Endometrial microvascular endothelial cells (primary cell): ENCODE measurements around the genes OR4K2, CCNB1IP1, APEX1, OR6S1, TMEM253 and RAB2B.

DNA sequence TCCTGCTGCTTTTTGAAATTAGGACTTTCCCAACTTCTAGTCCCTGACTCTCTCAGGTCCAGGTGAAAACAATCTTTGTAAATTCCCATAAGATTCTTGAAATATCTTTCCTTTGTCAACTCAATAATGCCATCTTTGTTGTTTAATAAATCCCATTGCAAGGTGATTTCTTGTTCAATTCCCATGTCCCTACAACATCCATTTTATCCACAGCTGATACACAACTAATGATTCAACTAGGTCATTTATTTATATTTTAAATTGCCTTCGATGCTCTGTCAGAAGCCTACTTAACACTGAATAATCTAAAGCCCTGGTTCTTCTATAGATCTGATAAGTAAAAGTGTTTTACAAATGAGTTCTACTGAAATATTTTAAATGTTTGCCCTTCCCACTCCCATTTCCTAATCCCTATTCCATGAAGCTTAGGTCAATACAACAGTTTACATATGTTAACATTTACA lies at the start of gene OR4K2:
TSS of gene OR4K2 (plus strand) at position 186 of the 464 bp plus-strand sequence.
- RAMPAGE, long total RNA, result no peak

GRCh38 chr14:20332704-20333657 lies at the start of gene CCNB1IP1:
Gene CCNB1IP1 (minus strand): TSS chr14:20333279.
- RAMPAGE, long total RNA, result start-site peak on the minus strand at chr14:20333267-20333305, 21 and 8 reads in 2 replicates

DNA sequence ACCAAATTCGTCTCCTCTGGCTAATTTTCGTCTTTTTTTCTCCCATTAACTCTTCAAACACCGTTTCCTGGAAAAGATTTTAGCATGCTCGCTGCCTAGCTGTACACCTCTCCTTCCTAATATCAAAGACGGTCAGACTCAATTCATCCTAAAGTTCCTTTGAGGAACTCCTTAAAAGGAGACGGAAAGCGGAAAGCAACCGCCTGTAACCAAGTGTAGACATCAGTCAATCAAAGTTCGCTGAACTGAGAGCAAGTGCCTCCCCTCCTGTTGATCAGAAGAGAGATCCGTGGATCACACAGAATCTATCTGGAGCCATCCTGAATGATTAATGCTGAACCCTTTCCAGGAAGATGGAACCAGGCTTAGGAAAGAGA lies 411 bp upstream of the TEP1 start:
- RAMPAGE, long total RNA, result no peak

- RAMPAGE, long total RNA, result start-site peak on the plus strand at chr14:20455215-20455275, 741 and 1,452 reads in 2 replicates; start-site peak on the plus strand at chr14:20455506-20455541, 95 and 79 reads in 2 replicates
These were observed at the start of gene APEX1 for GRCh38 chr14:20455127-20455990. Gene APEX1 (plus strand): TSS chr14:20455226.

DNA sequence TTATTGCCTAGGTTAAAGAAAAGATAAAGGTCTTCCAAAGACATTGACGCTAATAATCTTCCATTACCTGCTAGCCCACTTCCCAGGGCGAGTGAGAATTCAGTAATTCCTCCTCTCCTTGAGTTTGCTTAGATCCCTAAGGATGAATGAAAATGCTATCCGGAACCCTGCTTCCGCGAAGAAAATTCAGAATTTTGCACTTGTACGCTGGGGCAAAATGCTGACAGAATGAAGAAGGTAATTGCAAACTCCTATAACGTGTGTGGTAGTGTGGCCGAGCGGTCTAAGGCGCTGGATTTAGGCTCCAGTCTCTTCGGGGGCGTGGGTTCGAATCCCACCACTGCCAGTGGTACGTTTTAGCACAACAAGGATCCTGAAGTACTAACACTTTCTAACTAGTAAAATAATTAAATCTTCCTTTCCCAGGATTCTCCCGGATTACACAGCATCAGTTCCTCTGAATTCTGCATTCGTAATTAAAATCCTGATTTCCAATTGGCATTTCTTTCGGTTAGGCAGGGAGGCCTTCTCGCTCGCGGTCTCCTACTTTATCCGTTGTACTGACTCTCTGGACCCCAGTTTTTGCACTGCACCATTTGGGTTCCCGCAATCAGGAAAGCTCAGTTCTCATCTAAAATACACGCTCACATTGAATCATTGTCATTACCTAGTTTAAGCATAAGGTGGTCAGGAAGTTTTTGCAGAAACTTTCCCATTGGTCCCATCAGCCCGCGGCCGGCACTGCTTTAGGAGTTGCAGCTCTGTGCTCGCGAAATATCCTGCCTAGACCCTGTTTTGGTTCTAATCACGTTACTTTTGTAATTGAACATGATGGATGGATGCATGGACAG lies 16.2 kb downstream of the OR6S1 start:
- RAMPAGE, long total RNA, result no peak

- RAMPAGE, long total RNA, result no peak
These were observed at the start of gene OR6S1 for GRCh38 chr14:20641636-20642104. Gene OR6S1 (minus strand): TSS chr14:20641691.

- RAMPAGE, long total RNA, result no peak
These were observed 1.7 kb downstream of the RNASE1 start for GRCh38 chr14:20800857-20801349.

GRCh38 chr14:20873548-20874143 lies 17.5 kb upstream of the RNASE3 start:
- RAMPAGE, long total RNA, result no peak

DNA sequence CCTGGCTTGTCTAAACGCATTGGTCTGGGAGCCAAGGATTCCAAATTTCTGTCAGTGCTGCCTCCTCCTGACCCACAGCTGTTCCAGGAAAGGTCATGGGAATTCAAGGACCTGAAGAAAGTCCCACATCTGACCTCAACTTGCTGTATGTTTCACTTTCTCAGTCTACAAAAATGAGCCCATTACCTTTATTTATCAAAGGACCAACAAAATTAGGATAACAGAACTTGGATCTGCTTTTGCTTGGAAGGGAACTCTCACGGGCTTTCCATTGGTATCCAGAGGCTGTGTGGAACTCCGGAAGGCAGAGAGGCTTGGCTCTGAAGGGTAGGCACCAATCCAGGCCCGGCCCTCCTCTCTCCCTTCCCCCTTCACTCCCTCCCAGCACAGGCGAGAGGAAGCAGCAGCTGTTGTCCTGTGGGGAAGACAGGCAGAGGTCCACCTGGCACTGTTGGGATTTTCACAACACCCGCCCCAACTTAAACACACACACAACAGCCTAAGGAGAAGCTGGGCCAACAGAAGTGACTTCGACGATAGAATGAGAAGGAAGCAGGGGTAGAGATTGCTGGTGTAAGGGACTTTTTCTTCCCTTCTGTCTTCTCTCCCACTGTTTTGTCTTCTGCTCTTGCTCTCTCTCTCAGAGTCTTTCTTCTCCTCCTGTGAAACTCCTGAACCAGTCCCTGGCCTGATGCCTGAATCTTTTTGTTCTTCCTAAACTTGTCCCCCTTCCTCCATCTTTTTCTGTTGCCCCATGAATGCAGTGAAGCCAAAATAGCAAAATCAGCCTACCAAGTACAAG lies 3.2 kb upstream of the RNASE7 start:
- RAMPAGE, long total RNA, result no peak

DNA sequence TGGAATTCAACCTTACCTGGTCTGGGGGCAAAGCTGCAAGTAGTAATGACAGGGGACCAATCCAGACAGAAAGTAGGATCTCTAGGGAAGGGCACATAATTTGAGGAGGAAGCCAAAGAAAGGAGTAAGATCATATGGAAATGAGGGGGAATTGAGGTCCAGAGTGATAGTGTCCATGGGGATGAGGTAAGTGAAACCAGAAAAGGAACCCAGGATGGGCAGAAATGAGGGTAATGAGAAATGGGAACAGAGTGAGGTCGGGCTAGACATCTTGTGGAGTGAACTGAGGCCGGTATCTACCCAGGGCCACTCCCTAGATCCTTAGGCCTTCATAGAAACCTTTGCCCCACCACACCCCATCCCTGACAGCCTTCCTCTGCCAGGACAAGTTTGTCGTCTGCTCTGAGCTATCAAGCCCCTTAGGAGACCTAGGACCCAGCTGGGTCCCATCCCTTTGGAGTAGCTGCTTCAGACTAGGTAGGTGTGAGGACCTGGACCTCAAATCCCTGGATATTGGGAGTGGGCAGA lies at the start of gene TMEM253:
TSS of gene TMEM253 (plus strand) at position 359 of the 528 bp plus-strand sequence.
- RAMPAGE, long total RNA, result no peak

GRCh38 chr14:21103486-21104451 lies 2.9 kb downstream of the TMEM253 start:
- RAMPAGE, long total RNA, result no peak

GRCh38 chr14:21105172-21105504 lies 4.3 kb downstream of the TMEM253 start:
- RAMPAGE, long total RNA, result no peak

DNA sequence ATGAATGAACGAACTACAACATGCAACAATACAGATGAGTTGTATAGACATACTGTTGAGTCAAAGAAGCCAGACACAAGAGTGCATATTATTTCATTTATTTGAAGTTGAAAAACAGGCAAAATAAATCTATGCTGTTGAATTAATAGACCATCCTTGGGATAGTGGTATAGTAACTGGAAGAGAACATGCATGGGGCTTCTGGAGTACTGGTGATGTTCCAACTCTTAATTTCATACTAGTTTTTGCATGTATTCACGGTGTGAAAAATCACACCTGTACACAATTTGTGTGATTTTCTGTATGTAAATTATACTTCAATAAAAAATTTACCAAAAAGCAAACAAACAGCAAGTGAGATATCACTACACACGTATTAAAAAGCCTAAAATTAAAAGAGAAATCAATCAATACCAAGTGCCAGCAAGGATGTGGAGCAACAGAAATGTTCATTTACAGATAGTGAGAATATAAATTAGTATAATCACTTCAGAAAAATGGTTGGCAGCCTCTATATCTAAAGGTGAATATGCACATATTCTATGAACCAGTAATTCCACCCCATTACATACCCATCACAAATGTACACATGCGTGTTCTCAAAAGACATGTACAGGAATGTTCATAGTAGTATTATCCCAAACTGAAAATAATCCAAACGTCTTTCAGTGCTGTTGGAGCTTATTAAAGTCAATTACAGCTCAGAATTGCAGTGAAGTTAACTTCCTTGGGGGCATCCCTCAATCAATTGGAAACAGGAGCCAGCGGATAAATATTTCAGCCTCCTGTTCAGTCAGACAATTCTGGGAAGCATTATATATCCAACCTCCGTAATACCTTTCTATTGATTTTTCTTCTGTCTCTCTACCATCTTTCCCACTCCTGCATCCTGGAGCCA lies 44.8 kb upstream of the OR5AU1 start:
- RAMPAGE, long total RNA, result no peak

DNA sequence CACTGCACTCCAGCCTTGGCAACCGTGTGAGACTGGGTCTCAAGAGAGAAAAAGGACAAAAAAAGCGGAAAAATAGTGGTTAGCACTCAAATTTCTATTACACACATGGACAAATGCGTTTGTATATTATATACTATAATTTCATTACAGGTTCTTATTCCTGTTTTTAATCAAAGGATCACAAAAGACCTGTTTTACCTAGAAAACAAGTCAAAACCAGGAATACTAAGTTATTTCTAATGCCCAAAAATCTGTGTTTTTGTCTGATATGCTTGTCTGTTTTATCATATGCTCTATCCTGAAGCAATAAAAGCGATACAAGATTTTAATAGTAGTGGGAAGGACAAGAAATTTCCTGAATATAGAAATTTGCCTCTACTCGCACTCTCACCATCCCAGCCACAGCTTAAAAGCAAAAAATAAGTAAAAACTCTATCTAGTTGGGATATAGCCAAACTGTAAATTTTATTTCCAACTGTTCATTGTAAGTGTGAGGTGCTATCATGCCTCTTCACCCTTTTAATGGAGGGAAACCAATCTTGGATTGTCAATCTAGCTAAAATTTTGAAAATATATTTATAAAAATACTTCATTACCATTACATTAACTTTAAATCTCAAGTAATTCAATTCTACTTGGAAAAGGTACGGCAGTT lies 29.3 kb downstream of the HNRNPC start:
- RAMPAGE, long total RNA, result no peak

GRCh38 chr14:21257142-21258020 lies 11.9 kb downstream of the HNRNPC start:
- RAMPAGE, long total RNA, result no peak

GRCh38 chr14:21307955-21308888 lies 28.3 kb downstream of the RPGRIP1 start:
- RAMPAGE, long total RNA, result no peak

GRCh38 chr14:21384140-21384931 lies 517 bp upstream of the SUPT16H start:
- RAMPAGE, long total RNA, result no peak

DNA sequence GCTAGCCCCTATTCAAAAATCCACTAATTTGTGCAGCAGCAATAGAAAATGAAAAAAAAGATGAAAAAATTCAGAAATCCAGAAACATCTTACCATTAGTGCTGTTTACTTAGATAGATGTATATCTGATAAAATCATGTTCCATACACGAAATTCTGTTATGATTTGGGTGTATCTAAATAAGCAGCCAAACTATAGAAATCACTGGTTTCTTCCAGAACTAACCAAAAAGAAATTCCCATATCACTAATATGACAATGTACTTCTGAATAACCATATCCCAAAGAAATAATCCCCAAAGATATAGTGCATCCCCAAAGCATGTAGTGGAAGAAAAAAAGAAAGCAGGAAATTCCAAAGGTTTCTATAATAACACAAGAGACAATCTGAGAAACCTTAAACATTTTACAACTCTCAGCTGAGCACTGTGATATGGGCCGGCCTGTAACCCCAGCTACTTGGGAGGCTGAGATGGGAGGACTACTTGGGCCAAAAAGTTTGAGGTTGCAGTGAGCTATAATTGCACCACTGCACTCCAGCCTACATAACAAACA lies 5.8 kb downstream of the CHD8 start:
- RAMPAGE, long total RNA, result no peak

GRCh38 chr14:21455215-21455647 lies 692 bp downstream of the CHD8 start:
- RAMPAGE, long total RNA, result no peak

DNA sequence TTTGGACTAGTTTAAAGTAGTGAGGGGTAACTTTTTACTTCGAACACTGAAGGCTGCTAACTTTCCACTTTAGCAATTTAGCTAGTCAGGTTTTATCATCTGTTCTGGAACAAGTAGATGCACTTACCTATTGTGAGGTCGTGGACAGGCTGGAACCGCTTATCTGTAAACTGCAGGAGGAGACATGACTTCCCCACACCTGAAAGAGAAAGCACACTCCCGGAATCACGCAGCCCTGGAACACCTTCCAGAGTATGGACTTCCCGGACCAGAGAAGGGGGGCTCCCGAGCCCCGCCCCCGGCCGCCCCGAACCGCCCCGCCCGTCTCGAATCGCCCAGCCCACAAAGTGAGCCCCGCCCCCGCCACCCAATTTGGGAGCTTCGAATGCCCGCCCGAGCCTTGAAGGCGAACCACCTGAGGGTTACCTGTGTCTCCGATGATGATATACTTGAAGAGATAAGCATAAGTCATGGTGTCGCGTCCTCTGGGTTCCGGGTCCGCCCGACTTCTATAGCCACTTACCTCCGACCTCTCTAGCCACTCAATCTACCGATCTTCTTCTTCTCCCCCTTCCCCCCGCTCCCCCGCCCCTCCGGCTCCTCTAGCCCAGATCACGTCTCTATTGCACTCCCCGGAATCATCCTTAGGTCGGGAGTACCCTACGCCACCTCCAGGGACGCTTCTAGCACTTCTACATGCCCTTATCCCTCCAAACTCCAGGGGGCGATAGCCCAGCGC lies at the start of gene RAB2B:
TSS of gene RAB2B (minus strand) at position 559 of the 739 bp plus-strand sequence.
- RAMPAGE, long total RNA, result start-site peak on the minus strand centred at position 561 of the sequence, 61 bp wide, 31 and 45 reads in 2 replicates